Cerebellum (tissue), 5 donors: ENCODE measurements around a stretch of chr16.

DNA sequence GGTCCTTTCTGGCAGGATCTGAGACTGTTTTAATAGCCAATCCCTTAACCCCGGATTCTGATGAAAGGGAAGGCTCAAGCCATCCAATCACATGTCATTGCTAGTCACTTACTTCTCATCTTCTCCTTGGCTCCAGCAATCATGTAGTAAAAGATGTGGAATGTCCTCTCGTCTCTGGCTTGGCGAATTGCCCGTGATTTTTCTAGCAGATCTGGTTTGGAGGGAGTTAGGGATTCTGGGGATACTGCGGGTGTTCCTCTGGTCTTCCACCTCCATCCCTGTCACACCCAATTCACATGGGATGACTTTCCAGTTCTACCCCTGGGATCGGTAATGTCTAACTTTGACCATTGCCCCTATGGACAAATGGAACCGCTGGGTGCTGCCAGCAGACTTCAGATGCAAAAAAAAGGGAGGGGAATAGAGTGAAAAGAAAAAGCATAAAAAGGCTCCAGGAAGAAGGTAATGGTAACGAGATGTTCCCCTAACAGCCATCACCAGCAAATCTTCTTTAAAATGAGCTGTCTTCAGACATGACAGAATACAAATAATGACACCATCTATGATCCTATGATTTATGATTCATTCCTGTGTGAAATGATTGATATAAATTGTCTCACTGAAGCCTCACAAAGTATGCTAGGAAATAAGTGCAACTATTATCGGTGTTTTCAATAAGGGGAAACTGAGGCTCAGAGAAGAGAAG, 80.7 kb downstream of the MYH11 start:
- PRO-cap, 3 experiments = no peak in any of the 3 experiments
- RAMPAGE, long total RNA = no peak

DNA sequence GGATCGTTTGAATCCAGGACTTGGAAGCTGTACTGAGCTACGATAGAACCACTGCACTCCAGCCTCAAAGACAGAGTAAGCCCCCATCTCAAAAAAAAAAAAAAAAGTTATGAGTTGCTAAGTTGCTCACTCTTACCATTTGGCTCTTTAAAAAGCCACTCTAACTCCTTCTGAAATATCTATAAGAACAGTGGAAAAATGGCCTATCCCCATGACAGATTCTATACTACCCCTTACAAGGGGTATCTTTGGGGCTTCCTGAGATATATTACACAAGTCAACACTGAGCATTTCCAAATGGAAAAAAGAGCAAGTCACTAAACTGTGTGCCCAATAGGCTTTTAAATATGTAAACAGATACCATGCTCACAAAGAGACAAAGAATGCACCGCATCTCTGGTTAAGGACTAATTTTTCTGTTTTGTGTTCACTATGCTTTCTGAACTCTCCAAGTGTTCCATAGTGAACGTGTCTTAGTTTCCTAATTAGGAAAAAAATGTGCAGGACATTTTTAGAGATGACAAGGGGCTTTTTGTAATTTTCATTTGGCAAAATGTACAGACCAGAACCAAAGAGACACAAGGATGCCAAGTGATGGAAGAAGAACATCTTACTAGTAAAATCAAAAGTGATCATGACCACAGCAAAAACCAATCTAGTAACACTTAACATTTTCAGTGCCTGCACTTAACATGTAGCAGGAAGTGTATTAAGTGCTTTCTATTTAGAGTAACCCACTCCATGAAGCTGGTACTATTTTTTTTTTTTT, 21.7 kb downstream of the MYH11 start:
- PRO-cap, 3 experiments = no peak in any of the 3 experiments
- RAMPAGE, long total RNA = no peak

- PRO-cap, 3 experiments = no peak in any of the 3 experiments
- RAMPAGE, long total RNA = no peak
These were observed 2.7 kb downstream of the MYH11 start for GRCh38 chr16:15854079-15854495.

DNA sequence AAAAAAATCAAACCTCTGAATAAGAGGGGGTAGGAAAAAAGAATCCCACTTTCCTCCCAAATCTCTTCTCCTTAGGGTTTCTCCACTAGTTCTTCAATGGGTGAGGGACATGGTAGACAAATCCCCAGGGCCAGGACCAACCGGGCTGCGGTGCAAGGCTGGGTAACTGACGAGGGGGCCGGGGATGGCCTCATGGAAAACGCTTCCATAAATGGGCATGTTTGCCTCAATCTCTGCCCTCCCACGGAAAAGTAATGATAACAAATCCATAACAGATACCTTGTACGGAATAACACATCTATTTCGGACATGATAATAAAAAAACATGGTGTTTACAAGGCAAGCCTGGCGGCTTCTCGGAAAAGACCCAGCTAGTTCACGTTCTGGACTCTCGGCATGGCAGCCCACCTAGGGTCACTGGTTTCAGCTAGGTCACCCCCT, 2.0 kb downstream of the MYH11 start:
- PRO-cap, 3 experiments = no peak in any of the 3 experiments
- RAMPAGE, long total RNA = no peak

DNA sequence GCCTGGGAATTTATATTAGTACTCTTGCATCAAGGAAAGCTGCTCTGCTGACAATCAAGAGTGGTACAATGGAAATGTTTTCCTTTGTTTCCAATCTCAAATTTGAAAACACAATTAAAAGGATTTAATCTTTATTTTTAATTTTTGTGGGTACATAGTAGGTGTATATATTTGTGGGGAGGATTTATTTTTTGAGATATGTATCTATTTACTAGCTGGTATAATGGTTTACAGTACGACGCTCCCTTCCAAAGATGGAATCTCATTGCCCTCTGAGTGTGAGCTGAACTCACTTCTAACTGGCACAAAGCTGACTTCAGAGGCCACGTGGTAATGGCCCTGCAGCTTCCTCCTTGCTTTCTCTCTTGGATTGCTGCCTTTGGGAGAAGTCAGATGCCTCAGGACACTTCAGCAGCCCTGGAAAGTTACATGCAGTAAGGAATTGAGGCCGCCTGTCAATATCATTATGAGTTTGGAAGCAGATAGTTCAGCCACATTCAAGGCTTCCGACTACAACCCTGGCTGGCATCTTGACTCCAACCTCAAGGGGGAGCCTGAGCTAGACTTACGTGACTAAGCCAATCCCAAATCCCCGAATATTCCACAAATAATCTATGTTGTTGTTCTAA, 13.8 kb downstream of the CEP20 start:
- PRO-cap, 3 experiments = no peak in any of the 3 experiments
- RAMPAGE, long total RNA = no peak

- PRO-cap, 3 experiments = no peak in any of the 3 experiments
- RAMPAGE, long total RNA = no peak
These were observed 60.1 kb downstream of the ABCC1 start for GRCh38 chr16:16009204-16010244.

GRCh38 chr16:16049129-16049652, 99.8 kb downstream of the ABCC1 start:
- PRO-cap, 3 experiments = no peak in any of the 3 experiments
- RAMPAGE, long total RNA = no peak

GRCh38 chr16:16131473-16132173, 91.7 kb downstream of the ABCC6 start:
- PRO-cap, 3 experiments = no peak in any of the 3 experiments
- RAMPAGE, long total RNA = no peak

- PRO-cap, 3 experiments = no peak in any of the 3 experiments
- RAMPAGE, long total RNA = no peak
These were observed 249.8 kb downstream of the XYLT1 start for GRCh38 chr16:17220887-17221453.

DNA sequence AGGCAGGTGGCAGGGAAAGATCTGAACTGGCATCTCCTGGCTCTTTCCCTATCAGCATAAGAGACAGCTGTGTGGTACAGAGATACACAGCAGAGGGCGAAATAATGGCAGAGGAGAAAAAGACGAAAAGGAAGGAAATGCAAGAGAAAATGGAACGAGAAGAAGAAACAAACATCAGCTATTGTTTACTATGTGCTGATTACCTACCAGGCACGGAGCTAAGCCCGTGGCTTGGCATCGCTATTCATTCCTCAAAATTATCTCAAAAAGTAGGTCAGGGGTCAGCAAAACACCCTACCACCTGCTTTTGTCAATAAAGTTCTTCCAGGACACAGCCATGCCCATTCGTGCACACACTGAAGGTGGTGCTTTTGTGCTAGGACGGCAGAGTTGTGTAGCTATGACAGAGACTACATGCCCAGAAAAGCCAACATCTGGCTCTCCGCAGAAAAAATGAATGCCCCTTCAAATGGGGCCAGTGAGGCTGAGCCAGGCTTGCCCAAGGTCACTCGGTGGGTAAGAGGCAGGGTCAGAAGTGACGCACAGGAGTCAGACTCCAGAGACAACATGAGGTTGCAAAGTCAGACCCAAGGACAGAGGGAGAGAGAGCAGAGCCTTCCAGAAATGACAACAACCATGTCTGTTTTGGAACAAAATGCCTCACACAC, 200.2 kb downstream of the XYLT1 start:
- PRO-cap, 3 experiments = no peak in any of the 3 experiments
- RAMPAGE, long total RNA = no peak

DNA sequence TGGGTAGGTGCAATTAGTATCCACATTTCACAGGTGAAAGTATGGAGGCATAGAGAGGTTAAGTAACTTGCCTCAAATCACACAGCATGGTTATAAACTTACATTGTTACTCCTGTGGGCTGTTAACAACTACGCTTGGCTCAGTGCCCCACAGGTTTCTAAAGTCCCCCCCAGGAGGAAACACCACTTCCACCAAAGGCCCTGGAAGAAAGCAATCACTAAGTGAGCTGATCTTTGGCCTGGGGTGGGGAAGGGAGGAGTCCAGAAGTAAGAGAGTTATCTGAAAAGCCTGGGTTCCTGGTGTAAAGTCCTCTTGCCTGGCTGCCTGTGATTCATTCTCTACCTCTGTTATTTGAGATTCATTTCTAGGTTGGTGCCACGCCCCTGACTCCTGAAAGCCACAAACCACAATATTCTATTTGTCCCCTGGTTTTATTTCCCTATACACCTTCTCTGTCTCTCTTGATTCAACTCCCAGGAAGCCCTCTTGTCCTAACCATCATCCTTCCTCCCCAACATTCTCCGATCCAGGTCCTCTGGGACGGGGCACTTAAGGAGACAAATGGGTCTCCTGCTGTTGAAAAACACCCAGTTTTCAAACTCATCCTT, 195.4 kb downstream of the XYLT1 start:
- PRO-cap, 3 experiments = no peak in any of the 3 experiments
- RAMPAGE, long total RNA = no peak

DNA sequence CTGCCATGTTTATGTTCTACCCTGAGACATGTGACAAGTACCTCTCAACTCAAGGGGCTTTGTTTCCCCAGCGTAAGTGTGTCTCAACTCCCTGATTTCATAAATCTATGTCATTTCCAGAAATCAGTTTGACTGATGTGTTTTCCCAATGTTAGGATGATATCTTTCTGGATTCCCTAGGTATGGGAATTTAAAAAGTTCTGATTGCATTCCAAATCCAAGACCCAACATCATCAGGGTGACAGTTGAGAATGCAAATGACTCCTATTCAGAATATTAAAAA, 181.4 kb downstream of the XYLT1 start:
- PRO-cap, 3 experiments = no peak in any of the 3 experiments
- RAMPAGE, long total RNA = no peak

DNA sequence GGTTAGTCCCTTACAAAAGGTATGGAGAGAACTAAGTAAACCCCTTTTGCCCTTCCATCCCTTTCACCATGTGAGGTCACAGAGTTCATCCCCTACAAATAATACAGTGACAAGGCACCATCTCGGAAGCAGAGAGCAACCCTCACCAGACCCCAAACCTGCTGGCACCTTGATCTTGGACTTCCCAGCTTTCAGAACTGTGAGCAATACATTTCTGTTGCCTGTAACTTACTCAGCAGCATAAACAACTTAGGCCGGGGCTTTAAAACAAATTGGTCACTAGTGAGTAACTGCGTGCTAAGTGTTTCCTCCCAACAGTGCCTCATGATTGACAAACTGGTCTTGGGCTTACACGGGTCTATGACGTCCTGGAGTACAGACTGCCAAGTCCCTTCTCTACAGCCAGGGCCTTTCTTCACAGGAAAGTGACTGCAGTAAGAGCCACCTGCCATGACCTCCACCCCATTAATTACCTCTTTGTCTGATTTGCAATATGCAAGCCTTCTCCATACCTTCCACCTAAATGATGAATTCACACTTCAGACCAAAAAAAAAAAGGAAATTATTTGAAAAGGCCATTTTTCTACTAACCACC, 136.7 kb downstream of the XYLT1 start:
- PRO-cap, 3 experiments = no peak in any of the 3 experiments
- RAMPAGE, long total RNA = no peak

DNA sequence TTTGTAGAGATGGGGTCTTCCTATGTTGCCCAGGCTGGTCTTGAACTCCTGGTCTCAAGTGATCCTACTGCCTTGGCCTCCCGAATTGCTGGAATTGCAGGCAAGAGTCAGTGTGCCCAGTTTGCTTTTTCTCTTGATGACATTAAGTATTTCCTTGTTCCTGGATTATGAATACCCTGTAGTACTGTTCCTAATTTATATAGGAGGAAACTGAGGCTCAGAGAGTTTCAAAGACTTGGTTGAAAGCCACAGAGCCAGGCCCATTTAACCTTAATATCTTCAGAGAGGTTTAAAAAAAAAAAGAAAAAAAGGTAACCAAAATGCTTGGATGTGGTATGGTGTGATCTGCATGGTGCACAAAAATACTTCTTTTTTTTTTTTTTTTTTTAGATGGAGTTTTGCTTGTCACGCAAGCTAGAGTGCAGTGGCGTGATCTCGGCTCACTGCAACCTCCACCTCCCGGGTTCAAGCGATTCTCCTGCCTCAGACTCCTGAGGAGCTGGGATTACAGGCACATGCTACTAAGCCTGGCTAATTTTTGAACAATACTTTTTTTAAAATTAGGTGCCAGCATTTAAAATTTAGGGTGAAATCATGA, 101.9 kb downstream of the XYLT1 start:
- PRO-cap, 3 experiments = no peak in any of the 3 experiments
- RAMPAGE, long total RNA = no peak

GRCh38 chr16:17380460-17381158, 90.2 kb downstream of the XYLT1 start:
- PRO-cap, 3 experiments = no peak in any of the 3 experiments
- RAMPAGE, long total RNA = no peak

- PRO-cap, 3 experiments = no peak in any of the 3 experiments
- RAMPAGE, long total RNA = no peak
These were observed 12.5 kb downstream of the XYLT1 start for GRCh38 chr16:17458113-17458860.

DNA sequence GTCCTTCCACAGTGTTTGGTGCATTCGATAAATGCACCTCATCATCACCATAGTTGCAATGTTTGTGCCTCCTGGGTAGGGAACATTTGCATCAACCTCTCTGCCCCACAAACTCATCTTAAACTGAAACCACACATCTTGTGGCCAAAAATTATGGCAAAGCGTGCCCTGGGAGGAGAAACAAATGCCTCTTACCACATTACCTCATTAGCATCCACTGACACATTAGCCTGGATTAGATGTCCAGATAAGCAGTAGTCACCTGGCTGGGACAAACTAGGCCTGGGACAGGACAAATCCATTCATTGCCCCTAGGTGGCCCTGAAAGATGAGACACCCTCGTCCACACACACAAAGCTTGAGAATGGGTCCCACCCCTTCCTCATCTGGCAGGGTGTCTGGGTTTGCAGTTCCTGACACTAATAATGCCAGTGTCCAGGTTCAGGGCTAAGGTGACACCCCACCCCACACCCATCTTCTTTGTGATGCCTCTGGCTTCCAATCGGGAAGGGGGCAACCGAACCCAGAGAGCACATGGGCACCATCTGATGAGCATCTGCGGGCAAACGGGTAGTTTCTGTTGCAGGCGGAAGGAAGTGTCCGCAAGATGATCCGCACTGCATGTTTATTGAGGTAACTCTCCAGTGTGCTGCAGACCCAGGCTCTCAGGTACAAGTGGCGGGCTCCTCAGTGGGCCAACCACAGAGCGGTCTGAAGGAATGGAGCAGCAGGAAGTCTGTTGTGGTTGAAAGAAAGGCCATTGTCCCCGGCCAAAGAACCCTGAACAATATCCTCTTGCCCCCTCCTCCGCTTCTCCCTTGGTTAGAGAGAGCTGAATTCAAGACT, 8.6 kb downstream of the XYLT1 start:
- PRO-cap, 3 experiments = no peak in any of the 3 experiments
- RAMPAGE, long total RNA = no peak

DNA sequence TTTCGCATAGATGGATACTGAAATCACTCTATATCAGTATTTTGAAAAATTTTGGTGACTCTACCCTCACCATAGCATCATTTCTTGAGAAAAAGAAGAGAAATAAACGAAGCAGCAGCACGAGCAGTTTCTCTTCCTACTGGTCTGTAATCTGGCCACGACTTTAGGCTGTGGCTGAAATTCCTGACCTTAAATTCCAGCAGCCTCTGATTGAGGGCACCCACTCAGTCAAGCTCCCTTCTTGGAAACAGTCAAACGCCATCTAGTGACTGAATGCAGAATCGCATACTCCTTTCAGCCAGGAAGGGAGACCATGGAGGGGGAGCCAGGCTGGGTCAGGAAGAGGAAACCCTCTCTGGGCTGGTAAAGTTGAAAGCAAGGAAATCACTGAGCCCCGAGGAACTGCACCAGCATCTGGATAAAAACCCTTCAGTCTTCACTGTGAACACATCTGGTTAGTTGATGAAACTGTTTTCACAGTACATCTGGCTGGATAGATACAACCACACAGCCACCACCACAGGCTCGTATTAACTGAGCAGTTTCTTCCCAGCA, 108.5 kb upstream of the XYLT1 start:
- PRO-cap, 3 experiments = no peak in any of the 3 experiments
- RAMPAGE, long total RNA = no peak

- PRO-cap, 3 experiments = no peak in any of the 3 experiments
- RAMPAGE, long total RNA = no peak
These were observed 34.8 kb upstream of the ARL6IP1 start for GRCh38 chr16:18835746-18836862.

DNA sequence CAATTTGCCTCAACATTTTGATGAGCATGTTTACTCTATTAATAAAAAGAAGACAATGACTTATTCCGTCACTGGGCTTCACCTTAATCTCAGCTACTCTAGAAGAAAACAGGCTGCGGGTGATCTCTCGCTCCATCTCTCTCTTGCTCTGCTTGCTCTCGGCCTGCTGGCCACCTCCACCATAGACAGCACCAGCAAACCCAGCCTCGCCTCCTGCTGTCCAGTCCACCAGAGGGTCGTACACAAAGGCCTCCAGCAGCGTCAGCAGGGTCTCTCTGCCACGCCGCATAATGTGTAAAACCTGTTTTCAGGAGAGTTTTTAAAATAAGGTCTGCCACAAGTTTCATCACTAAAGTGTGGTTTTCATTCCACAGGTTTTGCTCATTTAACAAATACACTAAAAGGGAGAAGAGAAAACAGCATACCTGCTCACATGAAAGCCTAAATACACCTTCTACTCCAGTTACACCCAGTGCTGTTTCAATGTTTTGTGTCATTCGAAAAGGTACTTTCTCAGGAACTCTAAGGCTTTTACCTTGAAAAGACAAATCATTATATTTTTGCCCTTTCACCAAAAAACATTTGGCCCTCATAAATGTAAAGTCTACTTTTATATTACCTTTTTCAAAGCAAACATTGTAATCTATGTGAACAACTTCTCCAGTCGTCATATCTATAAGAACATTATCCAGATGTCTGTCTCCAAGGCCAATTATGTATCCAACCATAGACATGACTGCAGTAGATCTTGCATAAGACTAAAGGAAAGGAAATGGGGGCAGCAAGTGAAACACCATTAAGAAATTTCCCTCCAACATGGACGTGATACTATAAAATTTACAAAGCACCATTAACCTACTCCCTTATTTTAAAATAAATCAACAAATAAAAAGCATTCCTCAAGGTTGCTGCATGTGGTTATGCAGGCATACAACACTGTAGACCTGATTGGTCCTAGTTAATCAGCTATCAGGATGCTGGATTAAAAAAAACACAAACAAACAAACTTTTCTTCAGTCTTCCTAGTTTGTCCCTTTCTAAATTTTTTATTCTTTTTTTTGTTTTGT, 36.9 kb upstream of the ARL6IP1 start:
- PRO-cap, 3 experiments = no peak in any of the 3 experiments
- RAMPAGE, long total RNA = no peak